Kidney (tissue), 2 donors: ENCODE measurements around a stretch of chr11.

DNA sequence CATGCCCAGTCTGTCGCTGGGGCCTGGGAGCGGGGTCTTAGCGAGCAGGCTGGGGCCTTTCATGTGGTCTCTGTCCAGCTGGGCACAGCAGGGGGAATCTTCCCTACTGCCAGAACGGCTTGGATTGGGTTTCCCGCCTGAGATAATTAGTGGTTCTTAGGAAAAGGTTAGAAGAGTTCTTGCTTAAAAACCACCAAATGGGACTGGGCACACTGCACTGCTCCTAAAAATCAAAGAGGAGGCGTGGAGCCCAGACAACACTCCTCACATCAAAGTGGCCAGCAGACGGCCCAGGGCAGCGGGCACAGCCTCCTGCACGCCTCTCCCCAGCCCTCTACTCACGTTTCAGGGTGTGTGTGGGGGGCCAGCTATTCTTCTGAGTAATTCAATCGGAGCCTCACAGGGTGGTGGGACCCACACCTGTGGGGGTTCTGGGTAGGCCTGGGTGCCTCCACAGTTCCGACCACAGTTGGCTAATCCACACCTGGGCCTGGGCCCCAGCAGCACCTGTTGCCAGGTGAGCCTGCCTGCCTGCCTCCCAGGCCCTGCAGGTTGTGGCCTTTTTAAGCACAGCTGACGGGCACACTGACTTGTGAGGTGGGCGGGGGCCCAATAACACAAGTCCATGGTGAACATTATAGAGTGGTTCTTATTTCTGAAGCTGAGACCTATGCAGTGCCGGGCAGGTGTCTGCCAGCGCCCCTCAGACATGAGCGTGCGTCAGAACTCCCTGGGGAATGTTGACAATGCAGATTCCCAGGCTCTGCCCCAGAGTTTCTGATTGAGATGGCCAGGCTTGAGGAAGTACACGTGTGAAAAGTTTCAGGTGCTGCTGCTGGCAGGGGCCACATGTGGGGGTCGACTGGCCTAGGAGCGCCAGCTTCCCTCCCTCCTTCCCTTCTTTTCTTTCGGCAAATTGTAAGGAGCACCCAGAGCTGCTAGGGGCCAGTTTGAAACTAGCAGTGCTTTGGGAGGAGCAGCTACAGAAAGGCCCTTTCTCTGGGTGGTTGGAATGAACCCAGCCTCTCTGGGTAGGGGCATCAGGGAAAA, 46.0 kb downstream of the TPCN2 start:
- PRO-cap, result no peak
- RRBS, result no CpG with 5 or more reads among the region's 22 CpGs

DNA sequence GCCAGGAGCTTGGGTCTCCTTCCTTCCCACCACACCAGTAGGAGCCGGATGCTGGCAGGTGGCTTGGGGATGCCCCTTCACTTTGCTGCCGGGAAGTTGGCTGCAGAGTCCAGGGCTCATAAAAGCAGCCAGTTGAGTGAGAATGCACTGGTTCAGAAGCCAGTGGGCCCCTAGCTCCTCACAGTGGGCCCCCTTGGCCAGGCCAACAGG, 12.3 kb downstream of the MYEOV start:
- PRO-cap, result no peak
- RRBS, result 50% methylated on average over 1 of the region's 2 CpGs

DNA sequence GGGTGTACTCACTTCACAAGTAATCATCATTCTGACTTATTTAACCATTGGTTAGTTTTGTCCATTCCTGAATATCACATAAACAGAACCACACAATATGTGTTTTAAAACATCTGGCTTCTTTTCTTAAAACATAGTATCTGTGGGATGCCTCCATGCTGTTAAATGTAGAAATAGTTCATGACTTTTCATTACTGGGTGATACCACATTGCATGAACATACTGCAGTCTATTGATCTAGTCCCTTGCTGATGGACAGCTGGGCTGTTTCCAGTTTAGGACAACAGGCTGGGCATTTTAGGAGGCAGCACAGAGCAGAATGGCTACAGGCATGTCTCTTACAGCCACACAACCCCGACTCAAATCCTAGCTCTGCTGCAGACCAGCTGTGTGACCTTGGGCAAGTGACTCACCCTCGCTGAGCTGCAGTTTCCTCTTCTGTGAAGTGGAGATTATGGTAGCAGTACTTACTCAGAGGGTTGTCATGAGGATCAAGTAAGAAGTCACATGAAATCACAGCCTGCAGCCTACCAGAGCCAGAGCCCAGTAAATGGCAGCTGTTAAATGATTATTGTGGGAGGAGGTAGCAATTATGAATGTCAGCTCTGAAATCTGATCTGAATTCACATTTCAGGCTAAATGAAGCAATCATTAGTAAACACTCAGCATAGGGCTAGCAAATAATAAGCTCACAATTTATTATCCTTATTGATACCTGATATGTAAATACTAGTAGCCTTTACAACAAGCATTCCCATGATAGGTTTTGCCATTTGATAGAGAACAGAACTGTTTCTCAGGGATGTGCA, 58.7 kb downstream of the MYEOV start:
- PRO-cap, result no peak
- RRBS, result no CpG with 5 or more reads among the region's 2 CpGs

DNA sequence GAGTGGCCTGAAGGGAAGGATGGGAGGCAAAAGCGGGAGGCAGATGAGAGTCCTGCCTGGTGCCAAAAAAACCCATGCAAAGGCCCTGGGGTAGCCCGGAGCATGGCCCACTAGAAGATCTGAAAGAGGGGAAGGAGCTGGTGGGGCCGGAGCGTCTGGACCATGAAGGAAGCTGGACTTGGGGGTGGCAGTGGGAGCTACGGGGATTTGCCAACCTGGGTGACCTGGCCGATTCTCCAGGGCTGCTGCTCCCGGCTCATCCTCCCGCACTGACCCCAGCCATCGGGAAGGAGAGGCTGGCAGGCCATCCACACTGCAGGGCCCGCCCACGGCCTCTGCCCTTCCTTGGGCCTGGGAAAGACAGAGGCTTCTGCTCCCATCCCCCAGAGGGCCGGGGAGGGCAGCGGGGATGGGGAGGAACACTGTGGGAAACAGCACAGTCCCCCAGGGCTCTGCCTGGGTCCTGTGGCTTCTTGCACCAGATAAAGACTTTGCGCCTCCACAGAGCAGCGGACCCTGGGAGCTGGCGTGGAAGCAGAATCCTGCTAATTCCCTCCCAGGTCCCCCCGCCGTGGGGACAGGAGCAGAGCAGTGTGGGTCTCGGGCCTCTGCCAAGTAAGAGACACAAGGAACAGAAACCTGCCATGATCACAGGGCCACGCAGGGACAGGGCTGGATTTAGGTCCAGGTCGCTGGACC, 100.4 kb downstream of the MYEOV start:
- PRO-cap, result no peak
- RRBS, result 88% methylated on average over 5 of the region's 21 CpGs

- PRO-cap, result no peak
- RRBS, result no CpG with 5 or more reads among the region's 6 CpGs
Observed at GRCh38 chr11:69450856-69451193, 156.9 kb downstream of the MYEOV start.

GRCh38 chr11:69636994-69637612, 3.9 kb upstream of the CCND1 start:
- PRO-cap, result no peak
- RRBS, result 4% methylated on average over 7 of the region's 53 CpGs

- PRO-cap, result no peak
- RRBS, result 59% methylated on average over 4 of the region's 29 CpGs
Observed at GRCh38 chr11:69654170-69654696, 13.3 kb downstream of the CCND1 start.

- PRO-cap, result no peak
- RRBS, result no CpG with 5 or more reads among the region's 11 CpGs
Observed at GRCh38 chr11:69859297-69859821, 40.1 kb upstream of the FGF3 start.

DNA sequence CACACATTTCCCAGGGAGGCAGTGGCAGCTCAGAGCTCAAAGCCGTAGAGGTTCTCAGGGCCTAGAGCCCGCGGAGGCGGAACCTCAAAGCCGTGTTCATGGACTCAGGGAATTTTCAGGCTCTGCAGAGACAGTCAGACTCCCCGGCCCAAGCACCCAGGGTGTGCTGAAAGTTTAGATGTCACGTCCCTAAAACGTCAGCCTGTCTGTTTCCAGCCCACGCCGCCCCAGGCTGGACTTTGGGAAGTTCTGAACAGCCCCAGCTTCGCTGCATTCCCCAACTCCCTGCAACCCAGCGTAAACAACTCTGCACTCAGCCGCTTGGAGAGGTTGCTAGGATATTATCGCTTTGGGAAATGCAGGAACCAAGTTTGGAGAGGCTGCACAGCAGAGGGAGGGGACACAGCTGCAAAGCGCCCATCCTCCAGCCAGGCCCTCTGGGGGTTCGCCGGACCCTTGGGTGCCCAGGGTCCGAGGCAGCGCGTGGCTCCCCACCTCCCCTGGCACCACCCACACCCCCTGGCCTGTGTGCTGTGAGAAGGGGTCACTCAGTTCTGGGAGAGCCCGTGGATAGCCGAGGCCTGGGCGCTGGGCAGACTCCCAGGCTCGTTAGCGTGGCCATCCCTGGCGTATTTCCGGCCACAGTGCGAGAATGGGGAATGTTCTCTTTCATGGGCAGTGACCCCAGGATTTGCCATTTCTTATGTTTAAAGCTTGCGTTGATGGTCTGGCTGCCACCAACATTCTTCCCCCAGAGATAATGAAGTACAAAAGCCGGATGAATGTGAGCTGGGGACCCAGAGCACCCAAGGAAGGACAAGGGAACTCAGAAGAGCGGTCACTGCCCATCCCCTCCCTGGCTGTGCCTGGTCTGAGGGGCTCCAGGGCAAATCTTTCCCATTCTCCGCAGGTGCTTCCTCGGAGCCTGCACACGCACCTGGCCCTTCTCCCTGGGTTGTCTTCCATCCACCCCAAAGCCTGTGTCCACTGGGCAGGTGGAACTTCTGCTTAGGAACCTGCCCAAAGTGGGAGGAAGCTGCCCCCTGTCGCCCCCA, 120.6 kb upstream of the FGF3 start:
- PRO-cap, result bidirectional peak, plus-strand start at position 390 of the sequence, minus-strand start at position 165 of the sequence
- RRBS, result no CpG with 5 or more reads among the region's 35 CpGs

- PRO-cap, result no peak
- RRBS, result 86% methylated on average over 2 of the region's 11 CpGs
Observed at GRCh38 chr11:70080589-70081130, 2.5 kb downstream of the ANO1 start.

- PRO-cap, result no peak
- RRBS, result 100% methylated on average over 3 of the region's 10 CpGs
Observed at GRCh38 chr11:70139829-70140113, 61.7 kb downstream of the ANO1 start.

- PRO-cap, result no peak
- RRBS, result no CpG with 5 or more reads among the region's 14 CpGs
Observed at GRCh38 chr11:70142027-70142713, 60.9 kb upstream of the FADD start.

DNA sequence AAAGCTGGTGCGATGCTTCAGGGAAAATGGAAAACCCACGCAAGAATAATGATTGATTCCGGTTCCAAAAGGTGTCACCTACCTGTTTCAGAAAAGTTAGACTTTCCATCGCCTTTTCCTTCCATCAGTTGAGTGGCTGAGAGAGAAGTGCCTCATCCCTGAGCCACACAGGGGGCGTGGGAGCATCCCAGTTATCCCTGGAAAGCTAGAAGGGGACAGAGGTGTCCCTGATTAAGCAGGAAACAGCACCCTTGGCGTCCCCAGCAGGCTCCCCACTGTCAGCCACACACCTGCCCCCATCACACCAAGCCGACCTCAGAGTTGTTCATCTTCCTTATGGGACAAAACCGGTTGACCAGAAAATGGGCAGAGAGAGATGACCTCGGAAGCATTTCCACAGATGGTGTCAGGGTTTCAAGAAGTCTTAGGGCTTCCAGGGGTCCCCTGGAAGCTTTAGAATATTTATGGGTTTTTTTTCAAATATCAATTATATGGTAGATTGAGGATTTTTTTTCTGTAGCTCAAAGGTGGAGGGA, 14.6 kb upstream of the FADD start:
- PRO-cap, result no peak
- RRBS, result no CpG with 5 or more reads among the region's 9 CpGs

DNA sequence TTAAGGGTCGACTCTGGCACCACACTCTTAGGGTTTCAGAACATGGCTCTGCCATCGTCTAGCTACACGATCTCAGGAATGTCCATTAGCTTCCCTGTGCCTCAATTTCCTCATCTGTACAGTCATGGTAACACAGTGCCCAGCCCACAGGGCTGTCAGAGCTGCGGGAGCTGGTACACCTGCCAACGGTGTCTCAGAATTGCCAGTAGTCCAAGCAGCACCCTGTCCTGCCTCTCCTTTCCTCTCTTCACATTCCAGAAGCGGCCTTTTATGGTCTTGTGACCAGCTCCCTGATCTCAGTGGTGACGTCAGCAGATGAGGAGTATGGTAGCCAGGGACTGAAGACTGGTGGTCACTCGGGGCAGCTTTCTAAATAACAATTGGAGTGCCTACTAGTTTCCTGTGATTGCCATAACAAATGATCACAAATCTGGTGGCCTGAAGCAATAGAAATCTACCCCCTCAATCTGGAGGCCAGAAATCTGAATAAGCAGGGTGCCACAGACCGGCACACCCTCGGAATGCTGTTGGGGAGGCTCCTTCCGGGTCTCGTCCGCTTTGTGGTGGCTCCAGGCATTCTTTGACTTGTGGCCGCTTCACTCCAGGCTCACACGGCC, 2.0 kb downstream of the FADD start:
- PRO-cap, result bidirectional peak, plus-strand start at position 339 of the sequence, minus-strand start at position 243 of the sequence
- RRBS, result no CpG with 5 or more reads among the region's 15 CpGs

- PRO-cap, result no peak
- RRBS, result no CpG with 5 or more reads among the region's 9 CpGs
Observed at GRCh38 chr11:70209970-70210569, 7.0 kb downstream of the FADD start.

DNA sequence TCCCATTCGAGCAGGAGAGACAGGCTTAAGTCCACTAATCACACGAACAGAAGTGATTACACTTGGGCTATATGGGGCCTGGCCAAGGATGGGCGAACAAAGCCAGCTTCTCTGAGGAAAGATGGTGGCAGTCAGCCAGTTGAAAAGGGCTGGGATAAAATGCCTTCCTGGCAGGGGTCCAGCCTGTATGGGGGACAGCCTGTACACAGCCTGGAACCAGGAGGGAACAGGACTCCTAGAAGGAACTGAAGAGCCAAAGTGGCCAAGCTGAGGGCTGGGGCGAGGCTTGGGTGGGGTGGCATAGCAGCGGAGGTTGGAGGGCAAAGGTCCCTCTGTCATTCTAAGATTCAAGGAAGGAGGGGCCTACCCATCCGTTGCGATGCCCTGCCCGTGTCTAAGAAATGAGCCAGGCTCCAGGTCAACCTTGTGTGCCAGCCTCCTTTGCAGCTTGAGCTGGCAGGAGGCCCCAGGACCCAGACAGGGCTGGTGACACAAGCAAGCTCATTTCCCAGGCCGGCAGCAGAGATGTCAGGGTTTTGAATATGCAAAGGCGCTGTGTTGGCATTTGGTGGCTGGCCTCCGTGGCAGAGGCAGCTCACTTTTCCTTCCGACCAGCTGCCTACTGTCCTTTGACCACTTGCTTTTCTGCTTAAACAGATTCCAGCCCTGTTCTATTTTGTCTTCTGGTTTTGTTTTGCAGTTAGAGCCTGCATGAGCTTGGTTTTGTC, 22.7 kb downstream of the FADD start:
- PRO-cap, result no peak
- RRBS, result no CpG with 5 or more reads among the region's 12 CpGs

- PRO-cap, result no peak
- RRBS, result no CpG with 5 or more reads among the region's 2 CpGs
Observed at GRCh38 chr11:70364293-70364557, 34.1 kb upstream of the CTTN start.

- PRO-cap, result no peak
- RRBS, result 97% methylated on average over 2 of the region's 11 CpGs
Observed at GRCh38 chr11:70428844-70429212, 30.5 kb downstream of the CTTN start.

GRCh38 chr11:70481852-70483038, 83.9 kb downstream of the CTTN start:
- PRO-cap, result no peak
- RRBS, result no CpG with 5 or more reads among the region's 32 CpGs

- PRO-cap, result no peak
- RRBS, result 53% methylated on average over 6 of the region's 25 CpGs
Observed at GRCh38 chr11:70628768-70629601, 230.7 kb downstream of the CTTN start.